Melanocyte of skin (primary cell): ENCODE data around the gene MELK.

GRCh38 chr9:36158740-36159399 lies 10.3 kb upstream of the CCIN start:
- CAGE, long polyA plus RNA, 2 experiments, result no peak in any of the 2 experiments

DNA sequence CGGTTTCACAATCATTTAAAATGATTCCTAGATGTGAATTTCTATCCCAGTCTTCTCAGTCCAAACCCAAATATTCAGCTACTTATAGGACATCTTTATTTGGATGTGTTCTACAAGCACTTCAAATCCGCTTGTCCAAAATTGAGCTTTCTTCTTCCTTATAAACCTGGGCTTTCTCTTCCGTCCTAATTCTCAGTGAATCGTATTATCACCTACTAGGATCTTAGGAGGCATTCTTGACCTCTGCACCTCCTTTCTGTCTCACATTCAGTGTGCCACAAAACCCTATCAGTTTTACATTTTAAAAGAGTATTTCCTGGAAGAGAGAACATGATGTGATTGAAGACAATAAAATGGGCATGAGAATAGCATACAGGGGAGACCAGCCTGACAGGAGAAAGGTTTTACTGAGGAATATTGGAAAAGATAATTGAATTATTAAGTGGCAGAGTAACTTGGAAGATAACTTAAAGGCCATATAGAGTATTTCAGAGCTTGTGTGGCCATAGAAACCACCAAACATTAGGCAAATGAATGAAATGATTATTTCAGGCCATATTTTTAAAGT lies 16.9 kb upstream of the GNE start:
- CAGE, long polyA plus RNA, 2 experiments, result no peak in any of the 2 experiments

DNA sequence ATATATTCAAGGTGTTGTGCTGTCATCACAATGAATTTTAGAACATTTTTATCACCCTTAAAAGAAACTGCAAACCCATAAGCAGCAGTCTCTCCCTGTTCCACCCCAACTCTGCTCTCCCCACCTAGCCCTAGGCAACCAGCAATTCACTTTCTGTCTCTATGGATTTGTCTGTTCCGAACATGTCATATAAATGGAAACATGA lies 49.9 kb upstream of the GNE start:
- CAGE, long polyA plus RNA, 2 experiments, result no peak in any of the 2 experiments

- CAGE, long polyA plus RNA, 2 experiments, result start-site peak on the plus strand in 2 of 2 experiments, at chr9:36572894-36572922 at its widest, 27 to 655 reads per replicate
Observed at GRCh38 chr9:36572621-36573454, at the start of gene MELK. TSS of gene MELK (plus strand) at chr9:36572895.

- CAGE, long polyA plus RNA, 2 experiments, result no peak in any of the 2 experiments
Observed at GRCh38 chr9:36818139-36818808, 215.8 kb downstream of the PAX5 start.

DNA sequence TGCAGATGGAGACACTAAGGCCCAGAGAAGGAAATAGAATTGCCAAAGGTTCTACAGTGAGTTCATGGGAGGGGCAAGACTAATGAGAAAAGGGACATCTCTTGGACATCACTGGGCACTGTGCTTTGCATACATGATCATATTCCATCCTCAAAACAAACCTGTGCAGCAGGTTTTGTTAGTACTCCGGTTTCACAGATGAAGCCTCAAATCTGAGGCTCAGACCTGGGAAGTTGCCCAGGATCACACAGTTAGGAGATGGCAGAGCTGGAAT lies 13.3 kb upstream of the PAX5 start:
- CAGE, long polyA plus RNA, 2 experiments, result no peak in any of the 2 experiments

DNA sequence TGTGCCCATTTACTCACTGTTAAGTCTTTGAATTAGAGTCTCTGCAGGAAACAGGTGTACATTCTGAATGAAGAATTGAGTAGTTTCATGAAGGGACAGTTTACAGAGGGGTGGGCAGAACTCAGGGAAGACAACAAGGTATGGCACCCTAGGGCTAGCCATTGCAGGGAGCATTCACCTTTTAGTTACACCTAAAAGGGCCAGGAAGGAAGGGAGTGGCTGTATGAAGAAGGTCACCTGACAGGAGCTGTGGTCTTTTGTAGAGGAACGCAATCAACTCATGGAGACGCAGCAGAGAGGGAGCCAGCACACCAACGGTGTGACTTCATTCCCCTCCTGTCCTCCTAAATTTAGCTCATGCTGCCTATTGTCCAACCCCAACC lies 12.7 kb upstream of the ZCCHC7 start:
- CAGE, long polyA plus RNA, 2 experiments, result no peak in any of the 2 experiments

DNA sequence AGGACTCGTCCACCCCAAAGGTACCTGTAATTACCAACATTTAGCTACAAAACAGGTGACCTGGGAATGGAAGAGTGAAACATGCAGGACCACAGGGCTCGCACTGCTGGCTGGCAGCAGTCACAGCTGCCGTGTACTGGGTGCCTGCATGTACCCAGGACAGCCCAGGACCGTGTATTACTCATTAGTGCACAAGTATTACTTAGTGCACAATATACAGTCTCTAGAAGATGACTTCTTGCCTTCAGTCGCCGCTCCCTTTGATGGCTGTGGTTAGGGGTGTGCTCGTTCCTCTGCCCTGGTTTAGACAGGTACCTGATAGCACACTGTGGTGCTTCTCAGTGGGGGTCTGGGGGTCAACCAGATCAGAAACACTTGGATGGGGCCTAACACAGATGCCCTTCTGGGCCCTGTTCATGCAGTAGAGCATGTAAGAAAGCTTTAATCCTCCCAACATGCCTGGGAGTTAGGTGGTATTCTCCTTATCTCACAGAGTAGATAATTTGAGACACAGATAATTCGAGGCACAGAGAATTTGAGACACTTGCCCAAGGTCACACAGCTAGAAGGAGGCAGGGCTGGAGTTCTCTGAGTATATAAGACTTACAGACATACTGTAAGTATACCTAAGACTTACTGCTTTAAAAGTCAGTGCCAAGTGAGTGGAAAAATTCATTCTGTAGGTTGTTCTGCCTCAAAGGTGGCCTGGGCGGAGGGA lies 8.9 kb downstream of the GRHPR start:
- CAGE, long polyA plus RNA, 2 experiments, result no peak in any of the 2 experiments

DNA sequence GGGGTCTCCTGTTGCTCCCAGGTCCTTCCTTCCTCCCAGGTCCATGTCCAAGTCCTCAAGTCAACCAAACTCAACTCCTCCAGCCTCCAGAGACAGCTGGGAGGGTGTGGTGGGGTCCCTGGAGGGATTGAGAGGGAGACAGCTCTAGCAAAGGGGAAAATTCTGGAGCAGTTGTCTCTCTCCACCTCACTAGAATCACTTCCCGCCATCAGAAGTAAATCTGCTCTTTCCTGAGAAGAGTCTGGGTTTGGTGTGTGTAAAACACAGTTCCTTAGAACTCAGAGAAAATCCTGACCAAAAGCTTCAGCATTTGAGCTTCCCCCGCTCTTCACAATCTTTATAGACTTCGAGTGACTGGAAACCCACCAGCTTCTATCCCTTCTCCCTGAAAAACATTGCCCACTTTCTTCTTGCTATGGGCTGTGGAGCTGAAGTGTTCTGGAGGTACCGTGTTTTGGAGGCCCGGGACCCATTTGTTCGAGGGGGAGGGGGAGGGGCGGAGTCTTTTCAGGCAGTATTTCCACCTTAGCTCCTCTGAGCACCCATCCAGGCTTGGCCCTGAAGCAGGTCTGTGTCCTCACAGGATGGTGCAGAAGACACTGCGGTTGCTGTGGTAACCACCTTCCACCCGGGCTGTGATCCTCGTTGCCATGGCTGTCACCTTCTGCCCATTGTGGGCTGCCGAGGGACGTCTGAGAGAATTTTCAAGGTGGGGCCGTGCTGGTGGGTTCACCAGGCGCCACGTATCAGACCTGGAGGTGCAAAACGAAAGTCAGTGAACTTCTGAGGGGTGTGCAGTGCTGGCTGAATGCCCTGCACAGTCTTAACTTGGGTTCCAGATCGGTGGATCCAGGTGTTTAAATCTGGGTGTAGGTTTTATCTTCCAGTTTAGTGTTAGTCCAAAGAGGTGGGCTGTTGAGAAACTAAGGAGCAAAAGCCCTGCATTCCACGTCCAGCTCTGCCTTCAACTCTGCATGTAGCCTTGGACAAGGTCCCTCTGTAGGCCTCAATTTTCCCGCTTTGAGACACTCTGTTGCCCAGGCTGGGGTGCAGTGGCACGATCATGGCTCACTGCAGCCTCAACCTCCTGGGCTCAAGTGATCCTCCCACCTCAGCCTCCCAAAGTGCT lies 26.6 kb downstream of the POLR1E start:
- CAGE, long polyA plus RNA, 2 experiments, result no peak in any of the 2 experiments

DNA sequence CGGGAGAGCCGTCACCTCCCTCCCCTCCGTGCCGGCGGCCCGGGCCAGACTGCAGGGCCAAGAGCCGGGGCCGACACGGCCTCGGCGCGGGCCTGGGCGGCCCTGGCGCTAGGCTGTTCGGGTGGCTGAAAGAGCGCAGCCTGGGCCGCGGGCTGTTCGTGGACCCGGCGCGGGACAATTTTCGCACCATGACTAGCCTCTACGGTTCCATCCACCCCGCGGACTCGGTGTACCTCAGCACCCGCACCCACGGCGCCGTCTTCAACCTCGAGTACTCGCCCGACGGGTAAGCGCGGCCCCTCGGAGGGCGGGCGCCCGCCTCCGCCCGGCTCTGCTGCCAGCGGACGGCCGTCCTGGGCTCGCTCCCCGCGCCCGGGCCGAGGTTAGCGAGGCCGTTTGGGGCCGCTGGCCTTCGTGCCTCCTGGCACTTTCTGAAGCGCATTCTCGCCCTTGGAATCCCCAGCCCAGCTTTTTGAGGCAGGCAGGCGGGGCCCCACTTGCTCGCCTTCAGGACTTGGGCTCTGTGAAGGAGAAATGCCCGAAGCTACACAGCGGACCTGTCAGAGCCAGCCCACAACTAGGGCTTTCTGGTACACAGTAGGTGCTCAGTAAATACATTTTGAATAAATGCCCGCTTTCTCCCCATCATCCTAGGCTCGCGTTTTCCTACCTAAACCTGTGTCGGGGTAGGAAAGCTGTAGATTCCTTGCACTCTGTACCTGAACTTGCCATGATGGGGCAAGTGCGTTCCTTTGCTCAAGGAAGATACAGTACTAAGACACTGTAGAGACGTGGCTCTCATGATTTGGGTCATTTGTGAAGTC lies 735 bp downstream of the DCAF10 start:
- CAGE, long polyA plus RNA, 2 experiments, result no peak in any of the 2 experiments

- CAGE, long polyA plus RNA, 2 experiments, result no peak in any of the 2 experiments
Observed at GRCh38 chr9:37903247-37904011, 498 bp downstream of the SLC25A51 start.

DNA sequence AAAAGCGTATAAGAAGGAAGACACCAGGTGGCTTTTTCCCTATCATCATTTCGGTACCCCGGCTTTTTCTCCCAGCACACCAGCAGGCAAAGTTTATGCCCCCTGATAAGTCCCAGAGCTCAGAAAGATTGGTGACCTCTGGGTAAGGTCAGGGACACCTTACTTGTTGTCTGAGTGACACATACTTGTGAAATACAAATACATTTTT lies 4.6 kb upstream of the SLC25A51 start:
- CAGE, long polyA plus RNA, 2 experiments, result no peak in any of the 2 experiments

GRCh38 chr9:37936729-37937352 lies 32.9 kb upstream of the SLC25A51 start:
- CAGE, long polyA plus RNA, 2 experiments, result no peak in any of the 2 experiments

DNA sequence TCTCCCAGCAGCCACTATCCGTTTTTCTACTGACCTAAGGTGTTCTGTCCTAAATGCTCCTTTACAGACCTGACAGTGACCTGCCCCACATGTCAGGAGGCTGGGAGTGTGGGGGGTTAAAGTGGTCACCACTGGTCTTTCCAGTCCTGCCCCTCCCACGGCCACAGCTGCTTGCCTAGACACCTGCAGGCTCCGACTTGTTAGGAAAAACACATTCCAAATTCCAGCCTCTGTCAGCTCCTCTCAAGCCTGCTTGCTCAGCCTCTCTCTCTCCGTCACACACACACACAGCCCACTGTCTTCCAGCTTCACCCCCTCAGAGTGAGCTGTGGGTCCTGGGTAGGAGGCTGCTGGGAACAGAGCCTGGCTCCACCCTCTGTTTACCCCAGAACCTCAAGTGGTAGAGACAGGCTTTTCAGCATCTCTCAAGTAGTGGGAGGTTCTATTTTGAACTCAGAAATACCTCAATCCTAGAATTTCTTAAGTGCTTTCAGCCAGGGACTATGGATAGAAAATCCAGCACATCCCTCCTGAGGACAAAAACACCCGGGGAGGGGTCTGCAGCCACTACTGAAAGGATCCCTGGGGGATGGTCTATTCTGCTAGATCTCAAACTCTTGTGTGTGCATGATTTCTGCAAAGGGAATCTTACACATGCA lies 44.6 kb downstream of the SHB start:
- CAGE, long polyA plus RNA, 2 experiments, result no peak in any of the 2 experiments

- CAGE, long polyA plus RNA, 2 experiments, result no peak in any of the 2 experiments
Observed at GRCh38 chr9:38047711-38048240, 21.3 kb downstream of the SHB start.

DNA sequence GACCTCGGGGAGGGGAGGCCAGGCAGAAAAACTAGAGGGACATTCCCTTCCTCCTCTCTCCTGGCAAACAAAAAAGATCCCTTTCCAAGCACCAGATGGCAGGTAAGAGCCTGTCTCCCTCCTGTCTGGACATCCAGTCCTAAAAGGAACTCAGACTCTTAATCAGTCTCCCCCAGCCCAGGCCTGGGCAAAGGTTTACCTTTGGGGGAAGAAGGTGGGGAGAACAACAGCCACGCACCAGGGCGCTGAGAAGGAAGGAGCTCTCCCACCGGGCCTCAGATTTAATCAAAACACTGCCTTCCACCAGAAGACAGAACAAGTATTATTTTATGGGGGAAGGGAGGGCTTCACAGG lies 2.4 kb downstream of the SHB start:
- CAGE, long polyA plus RNA, 2 experiments, result no peak in any of the 2 experiments

GRCh38 chr9:38195589-38195864 lies 126.5 kb upstream of the SHB start:
- CAGE, long polyA plus RNA, 2 experiments, result no peak in any of the 2 experiments

- CAGE, long polyA plus RNA, 2 experiments, result no peak in any of the 2 experiments
Observed at GRCh38 chr9:38649705-38650477, 29.5 kb upstream of the ANKRD18A start.

DNA sequence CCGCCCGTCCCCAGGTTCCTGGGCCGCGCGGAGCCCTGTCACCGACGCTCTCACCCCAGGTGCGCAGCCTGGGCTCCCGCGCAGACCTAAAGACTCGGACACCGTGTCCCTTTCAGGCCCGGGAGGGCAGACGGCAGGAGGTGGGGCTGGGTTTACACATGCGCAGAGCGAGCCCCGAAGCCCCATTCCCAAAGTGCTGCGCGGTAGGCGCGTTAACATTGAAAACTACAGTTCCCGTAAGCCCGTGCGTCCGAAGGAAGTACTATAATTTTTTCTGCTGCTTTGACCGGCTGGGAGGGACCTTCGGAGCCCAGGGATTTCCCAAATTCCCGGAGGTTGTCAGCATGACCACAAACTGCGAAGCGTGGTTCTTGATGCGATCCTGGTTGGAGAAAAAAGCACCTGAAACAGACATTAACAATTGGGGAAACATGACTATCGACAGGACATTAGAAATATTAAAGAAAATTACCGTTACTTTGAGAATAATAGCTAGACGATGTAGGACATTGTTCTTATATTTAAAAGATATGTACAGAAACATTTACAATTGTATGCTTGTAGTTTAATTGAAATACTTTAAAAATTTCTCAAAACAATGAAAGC lies 109.0 kb downstream of the SPATA31A1 start:
- CAGE, long polyA plus RNA, 2 experiments, result no peak in any of the 2 experiments

DNA sequence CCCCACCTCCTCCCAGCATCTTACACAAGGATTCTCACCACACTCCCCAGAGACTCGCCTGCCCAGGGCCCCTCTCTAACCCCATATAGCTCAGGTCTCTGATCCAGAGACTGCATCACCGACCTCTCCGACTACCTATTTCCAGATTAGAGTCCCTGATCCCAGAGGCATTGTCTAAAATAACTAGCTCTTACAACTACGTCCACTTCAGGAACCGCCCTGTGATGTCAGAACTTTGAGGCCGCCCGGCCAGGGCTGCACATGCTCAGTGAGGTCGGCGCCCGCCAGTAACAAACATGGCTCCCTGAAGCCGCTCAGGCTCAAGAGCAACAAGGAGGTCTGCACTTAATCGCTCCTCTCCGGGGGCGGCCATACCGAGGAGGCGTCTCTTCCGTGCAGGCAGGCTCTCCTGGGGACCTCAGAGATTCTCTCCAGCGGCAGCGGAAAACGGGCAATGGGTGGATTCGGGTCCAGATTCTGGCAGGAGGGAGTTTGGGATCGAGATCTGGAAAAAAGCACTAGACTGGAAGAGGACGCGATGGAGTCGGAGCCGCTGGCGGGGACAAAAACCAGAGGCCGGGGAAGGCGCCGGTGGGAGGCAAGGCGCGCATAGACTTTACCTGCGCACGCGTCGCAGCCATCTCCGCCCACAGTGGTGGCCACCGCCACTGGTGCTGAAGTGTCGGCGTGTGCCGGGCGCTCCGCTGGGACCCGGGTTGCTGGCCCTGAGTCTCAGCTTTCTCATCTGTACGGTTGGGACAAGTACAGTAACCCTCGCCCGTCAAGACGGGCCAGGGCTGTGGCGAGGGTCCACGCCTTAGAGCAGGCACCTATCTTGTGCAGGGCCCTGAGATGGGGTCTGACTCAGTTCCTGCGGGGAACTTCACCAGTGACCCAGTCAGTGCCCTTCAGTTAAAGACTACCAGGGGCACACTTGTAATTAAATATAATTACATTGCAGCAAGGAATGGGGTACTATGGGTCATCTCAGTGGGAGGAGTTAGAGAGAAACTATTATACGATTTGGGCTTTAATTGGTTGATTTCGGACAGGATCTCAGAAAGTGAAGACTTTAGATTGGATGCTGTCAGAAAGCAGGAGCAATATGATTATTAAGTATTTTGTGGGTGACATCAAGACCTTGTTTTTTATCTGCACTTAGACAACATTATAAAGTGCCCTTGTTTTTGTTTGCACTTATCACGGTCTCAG lies 454.0 kb downstream of the SPATA31A1 start:
- CAGE, long polyA plus RNA, 2 experiments, result no peak in any of the 2 experiments